SP-49 (cell line): ENCODE results near the gene PIEZO2.

DNA sequence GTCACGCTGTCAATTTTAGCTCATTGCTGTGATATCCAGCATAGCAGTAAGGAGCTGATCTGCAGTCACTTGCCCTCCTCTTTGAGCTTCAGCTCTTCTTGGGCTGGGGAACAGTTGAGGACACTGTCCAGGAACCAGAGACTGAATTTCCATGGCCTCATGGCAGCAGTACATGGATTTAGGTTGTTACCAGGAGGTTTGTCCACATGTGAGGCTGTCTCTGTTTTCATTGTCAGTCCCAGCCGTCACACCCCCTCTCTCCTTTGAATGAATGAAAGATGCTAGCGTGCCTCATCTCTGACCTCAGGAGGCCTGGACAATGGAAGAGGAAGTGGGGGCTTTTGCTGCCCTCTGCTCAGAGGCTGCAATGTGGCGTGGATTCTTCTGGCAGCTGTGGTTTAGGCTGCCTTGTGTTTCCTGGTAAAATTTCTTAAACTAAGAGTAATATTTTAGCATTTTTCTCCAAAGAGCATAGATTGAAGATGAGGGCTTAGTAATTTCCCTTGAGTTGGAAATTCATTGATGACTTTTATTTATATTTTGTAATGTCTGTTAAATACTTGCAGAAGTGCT lies 47.5 kb downstream of the RAB31 start:
- PRO-cap = no peak

DNA sequence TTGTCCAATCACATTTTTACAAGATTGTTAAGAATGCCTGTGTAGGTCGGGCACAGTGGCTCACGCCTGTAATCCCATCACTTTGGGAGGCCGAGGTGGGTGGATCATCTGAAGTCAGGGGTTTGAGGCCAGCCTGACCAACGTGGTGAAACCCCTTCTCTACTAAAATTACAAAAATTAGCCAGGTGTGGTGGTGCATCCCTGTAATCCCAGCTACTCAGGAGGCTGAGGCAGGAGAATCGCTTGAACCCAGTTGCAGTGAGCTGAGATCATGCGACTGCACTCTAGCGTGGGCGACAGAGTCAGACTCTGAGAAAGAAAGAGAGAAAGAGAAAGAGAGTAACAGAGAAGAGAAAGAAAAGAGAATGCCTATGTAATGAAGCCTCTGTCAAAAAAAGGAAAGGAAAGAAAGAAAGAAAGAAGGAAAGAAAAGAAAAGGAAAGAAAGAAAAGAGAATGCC lies 77.7 kb downstream of the RAB31 start:
- PRO-cap = no peak

- PRO-cap = no peak
Observed at GRCh38 chr18:9837898-9839229, 47.4 kb upstream of the TXNDC2 start.

DNA sequence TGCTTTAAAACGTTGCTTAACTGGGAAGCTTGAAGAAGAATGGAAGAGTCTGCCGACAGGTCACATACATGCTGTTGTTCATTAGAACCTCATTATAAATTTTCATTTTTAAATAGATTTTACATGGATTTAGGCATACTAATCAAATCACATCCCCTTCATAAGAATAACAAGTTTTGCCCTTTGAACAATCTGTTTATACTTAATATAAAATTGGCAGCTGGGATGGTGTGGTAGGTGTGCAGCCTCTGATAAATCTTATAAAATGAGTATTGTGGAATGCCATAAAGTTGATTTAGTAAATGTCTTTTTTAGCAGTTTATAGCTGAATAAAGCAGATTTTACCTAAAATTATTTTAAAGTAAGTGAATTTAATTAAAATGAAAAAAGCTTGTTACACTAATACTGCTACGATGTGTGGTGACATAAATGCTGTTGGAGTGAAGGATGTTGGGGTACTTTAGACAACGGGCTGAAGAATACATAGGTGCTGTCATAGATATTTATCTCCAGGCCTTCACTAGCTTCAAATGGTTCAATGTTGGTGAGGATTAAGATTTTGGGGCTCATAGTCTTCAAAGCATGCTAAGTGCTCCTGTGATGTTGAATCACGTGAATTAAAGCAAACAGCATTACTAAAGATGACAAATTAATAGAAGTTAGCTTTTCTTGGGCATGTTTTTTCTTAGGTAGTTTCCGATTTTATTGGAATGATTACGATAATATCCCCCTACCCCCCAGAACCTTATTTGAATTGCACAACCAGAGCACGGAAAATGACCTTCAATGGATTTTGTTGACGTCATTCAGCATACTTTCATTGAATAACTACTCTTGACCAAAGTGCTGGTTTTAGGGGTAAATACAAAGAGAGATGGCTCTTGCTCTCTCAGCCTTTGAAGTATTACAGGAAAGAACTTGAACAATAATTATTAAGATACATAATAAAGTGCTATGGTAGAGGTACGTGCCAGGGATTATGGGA lies 35.7 kb downstream of the VAPA start:
- PRO-cap = no peak

GRCh38 chr18:9950606-9951145 lies 36.9 kb downstream of the VAPA start:
- PRO-cap = no peak

DNA sequence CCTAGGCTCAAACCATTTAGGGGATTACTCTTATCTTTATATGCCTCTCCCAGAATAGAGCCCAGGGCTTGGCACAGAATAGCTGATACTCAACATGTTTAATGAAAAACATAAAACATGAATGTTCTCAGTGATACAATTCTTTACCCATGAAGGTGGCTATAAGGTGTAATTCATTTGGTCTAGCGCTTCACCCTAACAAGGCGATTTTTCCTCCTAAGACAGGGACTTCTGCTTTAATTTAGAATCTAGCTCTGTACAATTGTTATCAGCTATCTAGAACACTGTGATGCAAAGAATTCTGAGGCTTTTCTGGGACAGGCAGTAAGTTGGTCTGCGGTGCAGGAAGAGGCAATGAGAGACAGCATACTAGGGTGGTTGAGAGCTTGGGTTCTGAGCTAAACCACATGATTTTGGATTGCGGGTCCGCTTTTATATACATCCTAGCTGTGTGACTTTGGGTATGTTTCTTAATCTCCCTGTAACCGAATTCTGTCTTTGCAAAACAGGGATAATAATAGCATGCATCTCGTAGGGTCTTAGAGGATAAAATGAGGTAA lies 187.9 kb downstream of the NAPG start:
- PRO-cap = no peak

DNA sequence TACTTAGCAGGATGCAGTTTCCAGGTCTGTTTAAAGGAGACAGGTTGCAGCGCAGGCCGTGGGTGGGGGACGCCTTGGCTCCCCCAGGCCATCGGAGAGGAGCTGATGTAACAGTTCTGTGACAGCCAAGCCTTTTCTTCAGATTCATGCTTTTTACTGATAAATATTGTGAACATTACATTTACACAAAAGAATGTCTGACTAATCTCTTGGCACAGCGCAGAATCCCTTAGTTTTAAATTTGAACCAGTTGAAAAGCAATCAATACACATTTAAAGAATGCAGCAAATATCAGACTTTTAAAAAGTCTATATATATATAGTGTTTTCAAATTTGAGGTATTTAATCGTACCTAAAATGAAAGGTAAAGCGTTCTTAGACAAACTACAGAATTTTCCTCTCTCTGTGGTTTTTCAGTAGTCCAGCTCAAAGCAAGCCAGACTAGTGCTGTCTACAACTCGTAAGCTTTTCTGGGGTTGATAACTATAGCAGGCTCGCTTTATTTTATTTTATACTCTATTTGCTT lies 222.0 kb downstream of the PIEZO2 start:
- PRO-cap = no peak

DNA sequence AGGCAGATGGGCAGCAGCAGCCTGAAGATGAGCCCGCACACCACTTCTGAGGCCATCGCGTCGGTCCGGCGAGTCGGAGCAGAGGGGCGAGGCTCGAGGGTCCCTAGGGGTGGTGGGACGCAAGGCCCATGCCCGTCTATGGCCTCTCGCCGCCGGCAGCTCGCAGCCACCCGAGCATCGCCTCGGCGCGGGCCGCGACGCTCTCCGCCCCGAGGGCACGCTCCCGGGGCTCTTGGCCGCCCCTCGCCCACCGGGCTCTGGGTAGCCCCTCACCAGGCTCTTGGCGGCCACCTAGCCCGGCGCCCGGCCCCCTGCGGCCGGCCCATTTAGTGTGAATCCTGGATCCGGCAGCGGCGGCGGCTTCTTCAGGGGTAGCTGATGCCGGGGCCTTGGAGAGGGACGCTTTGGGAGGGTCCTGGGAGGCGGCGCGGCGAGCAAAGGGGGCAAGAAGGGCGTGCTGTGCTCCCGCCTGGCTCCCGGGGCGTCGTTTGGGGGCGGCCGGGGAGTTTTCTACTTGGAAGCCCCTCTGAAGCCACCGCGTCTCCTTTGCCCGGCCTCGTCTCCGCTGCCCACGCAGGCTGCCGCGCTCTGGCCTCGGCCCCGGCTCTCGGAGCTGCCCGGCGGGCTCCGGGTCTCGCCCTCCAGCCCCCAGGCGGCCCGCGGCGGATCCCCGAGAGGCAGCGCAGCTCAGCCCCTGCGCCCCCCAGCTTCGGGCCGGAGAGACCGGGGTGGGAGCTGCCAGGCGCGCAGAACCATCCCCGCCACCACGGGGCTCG lies 648 bp downstream of the PIEZO2 start:
- PRO-cap = no peak

GRCh38 chr18:11149309-11149928 lies at the start of gene PIEZO2:
TSS of gene PIEZO2 (minus strand) at chr18:11149569.
- PRO-cap = no peak

DNA sequence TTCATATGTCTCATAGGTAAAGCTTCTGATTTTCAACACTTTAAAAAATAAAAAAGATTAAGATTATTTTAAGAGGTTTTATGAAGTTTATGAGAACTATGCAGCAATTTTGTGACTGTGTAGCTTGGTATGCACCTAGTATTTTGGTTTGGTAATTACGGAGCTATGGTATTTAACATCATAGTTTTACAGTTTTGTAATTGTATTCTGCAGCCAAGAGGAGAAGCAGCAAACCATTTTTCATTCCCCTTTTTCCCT lies 25.9 kb upstream of the PIEZO2 start:
- PRO-cap = no peak

- PRO-cap = no peak
Observed at GRCh38 chr18:11887812-11888079, 20.4 kb downstream of the MPPE1 start.

DNA sequence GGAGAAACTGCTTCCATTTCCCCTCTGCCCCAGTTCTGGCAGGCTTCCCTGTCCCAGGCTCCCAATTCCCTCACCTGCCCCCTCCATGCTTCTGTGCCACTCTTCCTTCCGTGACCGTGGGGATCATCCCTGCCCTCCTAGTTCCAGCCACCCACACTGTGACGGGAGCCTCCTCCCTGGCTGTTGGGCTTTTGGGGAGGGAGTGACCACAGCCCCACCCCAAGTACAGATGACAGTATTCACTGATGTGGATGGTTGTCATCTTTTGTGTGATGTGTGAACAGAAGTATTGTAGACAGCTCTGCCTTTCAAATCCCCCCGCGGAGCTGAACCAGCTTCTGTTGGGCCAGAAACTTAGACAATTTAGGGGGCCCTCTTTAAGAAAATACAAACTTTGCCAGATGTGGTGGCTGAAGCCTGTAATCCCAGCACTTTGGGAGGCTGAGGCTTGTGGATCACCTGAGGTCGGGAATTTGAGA lies 2.9 kb downstream of the IMPA2 start:
- PRO-cap = no peak

- PRO-cap = no peak
Observed at GRCh38 chr18:12314313-12315114, 6.5 kb downstream of the TUBB6 start.

DNA sequence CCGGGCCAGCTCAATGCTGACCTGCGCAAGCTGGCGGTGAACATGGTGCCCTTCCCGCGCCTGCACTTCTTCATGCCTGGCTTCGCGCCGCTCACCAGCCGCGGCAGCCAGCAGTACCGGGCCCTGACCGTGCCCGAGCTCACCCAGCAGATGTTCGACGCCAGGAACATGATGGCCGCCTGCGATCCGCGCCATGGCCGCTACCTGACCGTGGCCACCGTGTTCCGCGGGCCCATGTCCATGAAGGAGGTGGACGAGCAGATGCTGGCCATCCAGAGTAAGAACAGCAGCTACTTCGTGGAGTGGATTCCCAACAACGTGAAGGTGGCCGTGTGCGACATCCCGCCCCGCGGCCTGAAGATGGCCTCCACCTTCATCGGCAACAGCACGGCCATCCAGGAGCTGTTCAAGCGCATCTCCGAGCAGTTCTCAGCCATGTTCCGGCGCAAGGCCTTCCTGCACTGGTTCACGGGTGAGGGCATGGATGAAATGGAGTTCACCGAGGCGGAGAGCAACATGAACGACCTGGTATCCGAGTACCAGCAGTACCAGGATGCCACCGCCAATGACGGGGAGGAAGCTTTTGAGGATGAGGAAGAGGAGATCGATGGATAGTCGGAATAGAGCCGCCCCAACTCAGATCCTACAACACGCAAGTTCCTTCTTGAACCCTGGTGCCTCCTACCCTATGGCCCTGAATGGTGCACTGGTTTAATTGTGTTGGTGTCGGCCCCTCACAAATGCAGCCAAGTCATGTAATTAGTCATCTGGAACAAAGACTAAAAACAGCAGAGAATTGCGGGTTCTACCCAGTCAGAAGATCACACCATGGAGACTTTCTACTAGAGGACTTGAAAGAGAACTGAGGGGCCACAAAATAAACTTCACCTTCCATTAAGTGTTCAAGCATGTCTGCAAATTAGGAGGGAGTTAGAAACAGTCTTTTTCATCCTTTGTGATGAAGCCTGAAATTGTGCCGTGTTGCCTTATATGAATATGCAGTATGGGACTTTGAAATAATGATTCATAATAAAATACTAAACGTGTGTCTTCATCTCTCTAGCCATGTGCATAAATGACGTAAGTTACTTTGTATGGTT lies 17.8 kb downstream of the TUBB6 start:
- PRO-cap = no peak

DNA sequence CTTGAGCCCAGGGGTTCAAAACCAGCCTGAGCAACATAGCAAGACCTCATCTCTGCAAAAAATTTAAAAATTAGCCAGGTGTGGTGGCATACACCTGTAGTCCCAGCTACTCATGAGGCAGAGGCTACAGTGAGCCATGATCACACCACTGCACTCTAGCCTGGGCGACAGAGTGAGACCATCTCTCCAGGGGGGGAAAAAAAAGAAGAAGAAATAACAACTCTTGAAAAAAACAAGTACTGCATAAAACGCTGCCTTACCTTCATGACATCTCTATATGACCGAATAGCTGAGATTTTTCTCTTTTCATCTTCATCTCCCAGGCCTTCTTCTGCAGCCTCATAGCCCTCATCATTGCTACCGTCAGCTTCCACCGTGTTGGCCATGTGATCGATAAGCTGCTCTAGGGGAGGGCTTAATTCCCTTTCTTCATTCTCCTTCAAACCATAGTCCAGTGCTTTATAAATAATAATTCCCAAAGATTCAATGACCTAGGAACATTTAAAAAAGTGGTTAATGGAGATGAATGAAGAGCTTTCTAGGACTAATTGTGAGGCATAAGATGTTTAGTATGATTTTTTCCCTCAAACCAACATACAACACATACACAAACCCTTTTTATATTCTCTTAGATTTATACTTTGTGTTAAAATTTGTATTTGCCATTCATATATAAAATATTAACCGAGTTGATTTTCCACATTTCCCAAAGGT lies 111.3 kb downstream of the SPIRE1 start:
- PRO-cap = no peak

GRCh38 chr18:12652909-12653380 lies 5.0 kb downstream of the SPIRE1 start:
- PRO-cap = no peak

DNA sequence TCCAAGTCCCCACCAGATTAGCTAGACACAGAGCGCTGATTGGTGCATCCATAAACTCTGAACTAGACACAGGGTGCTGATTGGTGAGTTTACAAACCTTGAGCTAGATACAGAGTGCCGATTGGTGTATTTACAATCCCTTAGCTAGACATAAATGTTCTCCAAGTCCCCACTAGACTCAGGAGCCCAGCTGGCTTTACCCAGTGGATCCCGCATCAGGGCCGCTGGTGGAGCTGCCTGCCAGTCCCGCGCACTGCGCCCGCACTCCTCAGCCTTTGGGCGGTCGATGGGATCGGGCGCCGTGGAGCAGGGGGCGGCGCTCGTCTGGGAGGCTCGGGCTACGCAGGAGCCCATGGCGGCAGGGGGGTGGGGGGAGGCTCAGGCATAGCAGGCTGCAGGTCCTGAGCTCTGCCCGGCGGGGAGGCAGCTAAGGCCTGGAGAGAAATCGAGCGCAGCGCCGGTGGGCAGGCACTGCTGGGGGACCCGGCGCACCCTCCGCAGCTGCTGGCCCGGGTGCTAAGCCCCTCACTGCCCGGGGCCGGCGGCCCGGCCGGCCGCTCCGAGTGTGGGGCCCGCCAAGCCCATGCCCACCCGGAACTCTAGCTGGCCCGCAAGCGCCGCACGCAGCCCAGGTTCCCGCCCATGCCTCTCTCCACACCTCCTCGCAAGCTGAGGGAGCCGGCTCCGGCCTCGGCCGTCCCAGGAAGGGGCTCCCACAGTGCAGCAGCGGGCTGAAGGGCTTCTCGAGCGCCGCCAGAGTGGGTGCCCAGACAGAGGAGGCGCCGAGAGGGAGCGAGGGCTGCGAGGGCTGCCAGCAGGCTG lies 74.0 kb downstream of the PSMG2 start:
- PRO-cap = no peak

DNA sequence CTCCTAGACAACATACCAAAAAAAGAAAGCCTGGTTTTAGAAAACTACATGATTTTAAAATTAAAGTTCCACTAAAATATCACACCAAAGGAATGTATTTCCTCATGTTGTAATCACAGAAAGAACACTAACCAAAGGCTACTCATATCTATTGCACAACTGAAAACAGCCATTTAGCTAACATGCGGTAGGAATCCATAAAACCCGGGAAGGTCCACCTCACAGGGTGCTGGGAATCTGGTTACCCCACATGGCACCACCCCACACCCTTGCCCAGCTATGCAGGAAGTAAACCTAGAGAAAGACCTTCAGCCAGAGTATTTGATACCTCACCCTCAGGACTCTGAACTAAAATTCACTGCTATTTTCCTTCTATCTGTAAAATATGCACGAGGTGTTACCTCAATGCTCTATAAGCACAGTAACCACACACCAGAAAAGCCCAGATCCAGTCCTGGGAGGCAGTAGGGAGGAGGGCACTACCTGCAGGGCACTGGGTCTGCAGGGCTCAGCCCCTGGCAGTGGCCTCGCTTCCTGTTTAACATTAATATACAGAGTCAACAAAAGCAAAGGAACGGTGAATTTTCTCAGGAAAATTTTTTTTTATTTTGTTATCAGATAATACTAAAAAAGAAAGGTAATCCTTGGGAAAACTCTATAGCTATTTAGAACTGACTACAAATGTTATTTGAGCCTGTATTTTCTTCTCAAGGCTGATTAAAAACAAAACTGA lies 45.8 kb downstream of the PTPN2 start:
- PRO-cap = no peak

DNA sequence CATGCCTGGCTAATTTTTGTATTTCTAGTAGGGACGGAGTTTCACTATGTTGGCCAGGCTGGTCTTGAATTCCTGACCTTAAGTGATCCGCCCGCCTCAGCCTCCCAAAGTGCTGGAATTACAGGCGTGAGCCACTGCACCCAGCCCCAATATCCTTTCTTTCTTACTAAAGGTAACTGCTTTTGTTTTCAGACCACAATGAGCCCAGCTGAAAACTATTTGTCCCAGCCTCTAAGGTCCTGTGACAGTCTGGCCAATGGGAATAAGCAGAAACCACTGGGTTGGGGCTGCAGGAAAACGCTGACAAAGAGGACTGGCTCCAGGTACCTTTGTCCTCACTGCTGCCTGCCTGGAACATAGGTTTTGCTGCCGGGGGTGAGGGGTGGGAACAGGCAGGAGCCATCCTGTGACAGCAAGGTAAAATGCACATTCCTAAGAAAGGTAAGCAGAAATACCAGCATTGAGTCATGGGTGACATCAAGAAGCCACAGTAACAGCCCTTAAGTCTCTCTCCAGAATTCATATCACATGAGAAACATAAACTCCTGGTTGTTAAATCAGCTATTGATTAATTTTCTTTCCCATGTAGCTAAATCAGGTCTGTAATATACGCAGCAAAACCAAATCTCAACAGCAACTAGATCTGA lies 21.6 kb downstream of the PTPN2 start:
- PRO-cap = no peak

DNA sequence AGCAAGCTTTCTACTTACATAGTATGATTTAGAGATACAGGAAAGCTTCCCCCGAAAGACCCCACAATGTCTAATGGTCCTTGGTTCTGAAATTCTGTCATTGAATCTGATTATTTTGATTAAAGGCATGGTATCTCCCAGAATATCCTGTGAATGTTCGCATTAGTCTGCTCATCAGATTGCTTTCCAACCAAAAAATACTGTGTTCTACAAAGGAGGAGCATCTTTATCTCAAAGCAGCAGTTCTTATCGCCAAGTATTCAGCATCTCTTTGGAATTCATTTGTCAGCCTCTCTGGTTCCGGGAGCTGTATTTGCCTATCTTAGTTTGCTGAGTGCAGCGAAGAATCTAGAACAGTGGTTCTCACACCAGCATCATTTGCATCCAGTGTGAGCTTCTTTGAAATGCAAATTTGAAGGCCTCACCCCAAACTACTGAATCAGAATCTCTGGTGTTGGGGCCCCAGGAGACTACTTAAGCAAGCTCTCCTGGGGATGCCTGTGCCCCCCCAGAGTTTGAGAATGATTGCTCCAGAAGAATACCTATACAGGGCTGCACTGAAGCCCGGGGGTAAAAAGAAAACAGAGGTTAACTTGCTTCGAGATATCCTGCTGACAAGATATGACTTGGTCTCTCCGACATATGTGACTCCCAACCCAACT lies 1.4 kb upstream of the PTPN2 start:
- PRO-cap = no peak